A375 (cell line): ENCODE results near the genes C1orf54 and CTSK.

- RAMPAGE, long total RNA: no peak
These were observed 4.2 kb upstream of the MTMR11 start for GRCh38 chr1:149940439-149941761.

DNA sequence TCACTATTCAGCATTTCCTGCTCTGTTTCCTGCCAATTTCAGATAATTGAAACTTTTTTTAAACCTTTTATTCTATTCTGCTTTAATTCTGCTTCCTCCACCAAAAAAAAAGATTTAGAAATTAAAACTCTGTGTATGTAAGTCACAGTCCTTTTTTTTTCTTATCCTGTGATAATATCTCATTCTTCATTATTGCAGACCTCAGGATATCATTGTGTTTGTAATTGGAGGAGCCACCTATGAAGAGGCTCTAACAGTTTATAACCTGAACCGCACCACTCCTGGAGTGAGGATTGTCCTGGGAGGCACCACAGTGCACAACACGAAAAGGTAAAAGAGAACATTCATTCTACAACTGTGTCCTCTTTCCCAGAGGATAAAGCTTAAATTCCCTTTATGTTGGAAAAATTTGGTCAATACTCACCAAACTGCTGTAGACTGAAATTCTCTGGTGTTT lies 39.4 kb upstream of the PLEKHO1 start:
- RAMPAGE, long total RNA: no peak

DNA sequence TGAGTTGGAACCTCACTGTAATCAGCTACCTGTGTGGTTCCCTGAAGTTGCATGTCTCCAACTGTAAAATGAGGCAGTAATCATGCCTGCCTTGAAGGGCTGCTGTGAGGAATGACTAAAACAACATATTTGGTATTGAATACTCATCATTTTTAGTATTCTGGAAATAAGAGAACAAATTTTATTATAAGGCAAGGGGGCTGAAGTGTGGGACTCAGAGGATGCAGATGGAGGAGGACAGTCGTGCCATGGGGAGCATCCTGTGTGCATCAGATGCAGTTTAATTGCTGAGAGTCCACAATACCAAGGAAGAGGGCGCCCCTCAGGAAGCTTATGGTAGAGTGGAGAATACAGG lies 8.2 kb downstream of the PLEKHO1 start:
- RAMPAGE, long total RNA: no peak

DNA sequence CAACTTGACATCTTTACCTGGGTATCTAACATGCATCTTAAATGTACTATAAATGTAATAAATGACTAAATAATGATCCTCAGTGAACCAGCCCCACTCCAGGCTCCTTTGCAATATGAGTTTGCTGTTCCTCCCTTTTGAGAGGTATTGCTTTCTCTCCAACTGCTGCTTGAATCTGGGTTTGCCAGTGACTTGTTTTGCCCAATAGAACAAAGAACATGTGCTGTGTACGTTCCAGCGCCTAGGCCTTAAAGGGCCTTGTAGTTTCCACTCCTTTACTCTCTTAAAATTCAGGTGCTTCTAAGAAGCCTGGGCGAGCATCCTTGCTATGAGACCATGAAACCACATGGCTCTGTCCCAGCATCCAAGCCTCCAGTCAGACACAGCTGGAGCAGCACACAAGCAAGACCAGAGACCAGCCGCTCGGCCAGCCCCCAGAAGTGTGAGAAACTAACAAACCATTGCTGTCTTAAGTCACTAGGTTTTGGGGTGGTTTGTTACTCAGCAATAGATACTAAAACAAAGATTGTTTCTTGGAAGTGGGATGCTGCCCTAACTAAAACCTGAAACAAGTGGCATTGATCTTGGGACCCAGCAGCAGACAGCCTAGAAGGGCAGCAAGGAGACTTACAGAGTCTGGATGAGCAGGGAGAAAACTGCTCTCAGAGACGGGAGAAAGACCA lies 15.1 kb downstream of the PLEKHO1 start:
- RAMPAGE, long total RNA: no peak

DNA sequence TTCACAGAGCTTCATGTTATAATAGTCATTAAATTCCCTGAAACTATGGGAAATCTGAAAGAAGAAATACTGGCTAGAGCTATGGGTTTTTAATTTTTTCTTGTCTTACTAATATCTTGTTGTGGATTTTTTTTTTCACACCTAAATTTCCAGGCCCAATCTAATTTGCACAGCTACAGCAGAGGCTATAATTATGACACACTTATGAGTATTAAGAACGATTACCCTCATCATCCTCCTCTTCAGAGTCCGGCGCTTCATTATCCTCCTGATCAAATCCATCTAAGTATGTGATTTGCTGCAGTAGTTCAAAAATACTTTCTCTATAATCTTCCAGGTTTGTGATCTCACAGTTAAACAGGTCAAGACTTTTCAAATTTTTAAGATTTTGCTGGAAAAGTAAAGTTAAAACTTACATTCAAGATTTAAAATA lies 7.0 kb downstream of the ANP32E start:
- RAMPAGE, long total RNA: no peak

DNA sequence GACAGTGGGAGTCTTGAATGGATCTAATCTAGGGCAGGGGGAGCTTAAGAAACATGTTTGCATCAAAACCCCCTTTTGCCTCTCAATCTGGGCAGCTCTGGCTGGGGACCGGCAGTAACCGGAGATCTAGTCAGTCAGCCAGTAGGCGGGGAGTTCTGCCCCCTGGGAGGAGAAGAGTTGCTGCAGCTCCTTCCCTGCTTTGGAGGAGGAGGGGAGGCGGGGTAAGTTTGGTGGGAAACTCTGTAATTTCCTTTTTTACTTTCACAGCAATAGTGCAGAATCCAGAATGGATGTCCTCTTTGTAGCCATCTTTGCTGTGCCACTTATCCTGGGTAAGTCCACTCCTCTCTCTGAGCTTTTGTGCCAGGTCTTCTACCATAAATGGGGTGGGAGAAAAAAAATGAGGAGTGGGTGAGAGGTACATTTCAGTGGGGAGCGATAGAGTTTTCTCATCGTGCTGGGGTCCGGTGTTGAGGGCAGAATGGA lies at the start of gene C1orf54:
Gene C1orf54 (plus strand): TSS at position 259 of the 486 bp plus-strand sequence.
- RAMPAGE, long total RNA: no peak

DNA sequence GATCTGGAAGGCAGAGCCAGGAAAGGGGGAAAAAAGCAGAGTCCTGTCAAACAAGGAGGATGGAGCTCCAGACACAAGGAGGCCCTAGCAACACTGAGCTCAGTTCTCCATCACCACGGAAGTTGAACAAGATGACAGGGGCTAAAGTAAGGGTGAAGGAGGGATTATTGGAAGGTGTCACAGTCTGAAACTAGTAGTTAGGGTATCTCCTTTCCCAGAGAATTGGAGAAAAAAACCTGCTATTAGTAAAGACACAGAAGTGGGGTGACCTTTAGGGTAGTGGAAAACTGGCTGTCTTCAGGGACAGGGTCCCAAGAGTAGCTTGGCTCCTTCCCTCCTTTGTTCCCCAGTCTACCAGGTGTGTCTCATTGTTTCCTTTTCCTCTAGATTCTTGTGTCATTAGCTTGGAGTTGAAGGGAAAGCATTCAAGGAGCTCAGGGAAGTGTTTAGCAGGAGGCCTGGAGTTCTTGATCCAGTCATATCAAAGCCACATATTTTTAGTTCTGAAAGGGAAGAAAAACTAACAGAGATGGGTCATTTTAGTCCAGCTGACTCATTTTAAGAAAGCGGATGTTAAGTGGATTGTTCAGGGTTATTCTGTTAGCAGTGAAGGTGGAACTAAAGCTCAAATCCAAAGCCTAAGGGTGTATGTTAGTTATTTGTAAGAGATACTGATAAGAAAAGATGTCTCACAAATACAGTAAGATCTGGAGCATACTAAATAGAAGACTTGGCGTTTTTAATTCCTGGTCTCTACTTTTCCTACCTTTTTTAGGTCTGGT lies 619 bp downstream of the C1orf54 start:
- RAMPAGE, long total RNA: no peak

GRCh38 chr1:150362735-150363765 lies 897 bp upstream of the RPRD2 start:
- RAMPAGE, long total RNA: no peak

- RAMPAGE, long total RNA: no peak
These were observed 29.9 kb upstream of the TARS2 start for GRCh38 chr1:150457314-150457640.

DNA sequence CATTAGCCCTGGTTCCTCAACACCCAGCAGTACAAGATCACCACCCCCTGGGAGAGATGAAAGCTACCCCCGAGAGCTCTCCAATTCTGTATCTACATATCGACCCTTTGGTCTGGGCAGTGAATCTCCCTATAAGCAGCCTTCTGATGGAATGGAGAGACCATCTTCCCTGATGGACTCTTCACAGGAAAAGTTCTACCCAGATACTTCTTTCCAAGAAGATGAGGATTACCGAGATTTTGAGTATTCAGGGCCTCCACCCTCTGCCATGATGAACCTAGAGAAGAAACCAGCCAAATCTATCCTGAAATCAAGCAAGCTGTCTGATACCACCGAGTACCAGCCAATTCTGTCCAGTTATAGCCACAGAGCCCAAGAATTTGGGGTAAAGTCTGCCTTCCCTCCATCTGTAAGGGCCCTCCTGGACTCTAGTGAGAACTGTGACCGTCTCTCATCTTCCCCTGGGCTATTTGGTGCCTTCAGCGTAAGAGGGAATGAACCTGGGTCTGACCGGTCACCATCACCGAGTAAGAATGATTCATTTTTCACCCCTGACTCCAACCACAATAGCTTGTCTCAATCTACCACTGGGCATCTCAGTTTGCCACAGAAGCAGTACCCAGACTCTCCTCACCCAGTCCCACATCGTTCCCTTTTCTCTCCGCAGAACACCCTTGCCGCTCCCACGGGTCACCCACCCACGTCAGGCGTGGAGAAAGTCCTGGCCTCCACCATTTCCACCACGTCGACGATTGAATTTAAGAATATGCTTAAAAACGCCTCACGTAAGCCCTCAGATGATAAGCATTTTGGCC lies 15.8 kb upstream of the TARS2 start:
- RAMPAGE, long total RNA: no peak

DNA sequence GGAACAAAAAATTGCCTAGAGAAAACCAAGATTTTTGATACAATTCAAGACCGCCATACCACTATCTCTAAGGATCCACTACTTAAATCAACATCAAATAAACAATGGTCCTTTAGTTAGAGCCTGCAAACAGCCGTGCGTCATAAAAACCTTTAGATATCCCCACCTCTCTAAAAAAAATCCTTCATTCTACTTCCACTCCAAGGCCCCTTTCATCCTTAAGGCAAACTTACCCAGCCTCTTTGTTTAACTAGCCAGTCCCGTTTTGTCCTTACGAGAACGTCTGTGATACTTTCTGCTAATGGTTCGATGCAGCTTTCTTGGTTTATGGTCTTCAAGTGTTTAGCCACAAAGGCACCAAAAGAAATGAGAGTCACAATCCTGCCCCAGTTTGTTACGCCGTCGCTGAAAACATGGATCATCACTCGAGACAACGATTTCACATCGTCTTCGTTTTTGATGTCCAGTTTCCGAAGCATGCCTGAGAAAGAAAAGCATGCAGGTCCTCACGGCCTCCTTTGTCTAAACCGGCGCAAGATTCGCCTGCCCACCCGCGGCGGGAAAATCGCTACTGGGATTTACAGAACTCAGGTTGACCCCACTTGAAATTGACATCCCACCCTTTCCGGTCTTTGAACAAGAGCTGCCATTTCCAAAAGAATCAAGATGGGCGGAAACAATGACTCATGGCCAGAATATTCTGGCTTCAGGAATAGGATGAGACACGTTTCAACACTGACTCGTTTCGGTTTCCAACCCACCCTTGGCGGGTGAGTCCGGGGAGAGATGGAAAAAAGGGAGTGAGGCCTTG lies 1.2 kb downstream of the MCL1 start:
- RAMPAGE, long total RNA: no peak

DNA sequence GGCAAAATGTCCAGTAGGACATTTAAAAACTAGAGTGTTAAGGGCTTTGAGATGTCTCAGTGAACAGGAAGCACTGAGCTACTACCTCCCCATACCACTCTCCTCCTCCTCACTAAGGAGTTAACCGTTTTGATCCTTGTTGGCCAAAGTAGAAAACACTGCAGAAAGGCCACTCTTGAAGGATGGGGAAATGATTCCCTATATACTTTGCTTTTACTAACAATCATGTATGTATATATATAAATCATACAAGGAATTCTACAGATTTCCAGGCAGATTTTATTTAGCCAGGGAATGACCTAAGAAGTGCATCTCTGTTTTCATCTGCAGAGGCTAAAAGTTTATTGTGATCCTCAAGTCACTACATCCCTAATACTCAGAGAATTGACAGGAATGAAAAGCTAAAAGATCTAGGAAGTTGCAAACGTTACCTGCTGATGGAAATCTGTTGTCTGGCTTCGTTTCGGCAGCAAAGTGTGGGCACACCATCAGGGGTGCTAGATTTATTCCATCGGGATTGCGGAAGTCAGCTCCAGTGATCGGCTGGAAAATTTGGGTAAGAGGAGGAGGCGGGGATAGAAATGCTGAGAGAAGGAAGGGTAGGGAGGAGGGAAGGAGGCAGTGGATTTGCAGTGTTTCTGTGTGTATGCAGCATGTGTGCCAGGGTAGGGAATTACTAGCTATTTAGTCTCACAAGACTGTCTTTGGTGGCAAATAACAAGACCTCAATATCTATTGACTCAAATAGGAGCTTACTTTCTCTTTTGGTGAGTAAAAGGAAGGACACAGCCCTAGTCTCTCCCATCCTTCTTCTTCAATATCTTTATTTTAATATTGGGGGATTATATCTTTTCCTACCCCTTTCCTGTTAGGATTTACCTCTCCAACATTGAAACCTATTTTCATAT lies at the start of gene CTSK:
Gene CTSK (minus strand): TSS at position 478 of the 908 bp plus-strand sequence.
- RAMPAGE, long total RNA: no peak

GRCh38 chr1:150973665-150974133 lies 936 bp downstream of the CERS2 start:
- RAMPAGE, long total RNA: no peak

- RAMPAGE, long total RNA: no peak
These were observed 3.1 kb upstream of the ANXA9 start for GRCh38 chr1:150978851-150979481.

- RAMPAGE, long total RNA: no peak
These were observed 6.3 kb downstream of the MINDY1 start for GRCh38 chr1:151000258-151000938.

DNA sequence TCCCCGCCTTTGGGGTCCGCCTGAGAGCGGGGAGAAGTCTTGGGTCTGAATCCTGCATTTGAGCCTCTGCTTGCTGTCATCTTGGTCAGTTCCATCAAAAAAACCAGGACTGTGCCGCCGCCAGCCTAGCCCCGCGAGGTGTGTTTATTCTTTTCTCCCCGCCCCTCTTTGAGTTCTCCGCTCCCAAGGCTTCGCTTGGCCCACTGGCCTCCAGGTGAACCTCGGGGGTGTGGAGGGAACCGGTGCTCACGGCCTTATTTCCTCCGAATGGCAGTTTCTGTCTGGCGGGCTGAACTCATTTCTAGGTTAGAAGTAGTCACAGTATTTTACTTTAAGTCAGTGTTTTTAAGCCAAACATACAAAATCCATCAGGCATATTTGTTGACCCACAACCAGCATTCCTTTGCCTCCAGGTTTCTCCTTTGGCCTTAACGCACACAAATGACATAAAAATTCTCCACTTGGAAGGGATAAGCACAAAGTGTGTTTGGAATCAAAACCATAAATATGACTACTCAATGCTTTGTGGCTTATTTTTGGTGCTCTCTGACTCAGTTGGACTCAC lies 724 bp downstream of the PRUNE1 start:
- RAMPAGE, long total RNA: no peak

DNA sequence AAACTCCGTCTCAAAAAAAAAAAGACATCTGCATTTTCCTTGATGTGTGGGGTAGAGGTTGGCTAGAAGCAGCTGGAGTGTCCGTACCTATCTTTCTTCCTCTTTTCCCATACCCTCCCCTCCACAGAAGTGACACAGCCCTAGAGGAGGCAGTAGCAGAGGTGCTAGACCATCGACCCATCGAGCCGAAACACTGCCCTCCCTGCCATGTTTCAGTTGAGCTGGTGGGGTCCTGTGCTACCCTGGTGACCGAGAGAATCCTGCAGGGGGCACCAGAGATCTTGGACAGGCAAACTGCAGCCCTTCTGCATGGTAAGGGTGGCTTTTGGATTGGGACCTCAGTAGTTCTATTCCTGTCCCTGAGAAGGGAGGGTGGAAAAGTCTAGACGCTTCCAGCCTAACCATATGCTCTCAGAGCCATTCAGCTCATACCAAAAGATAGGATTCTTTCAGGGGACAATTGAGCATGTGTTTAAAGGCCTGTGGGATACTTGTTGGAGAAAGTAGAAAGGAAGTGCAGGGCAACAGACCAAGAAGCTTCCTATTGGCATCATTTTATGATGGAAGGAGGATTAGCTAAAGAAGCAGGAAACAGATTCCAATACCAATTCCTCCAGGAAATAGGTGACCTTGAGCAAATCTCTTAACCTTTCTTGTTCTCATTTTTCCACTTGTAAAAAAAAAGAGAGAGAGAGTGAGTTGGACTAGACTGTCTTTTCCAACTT lies 11.7 kb upstream of the BNIPL start:
- RAMPAGE, long total RNA: no peak

DNA sequence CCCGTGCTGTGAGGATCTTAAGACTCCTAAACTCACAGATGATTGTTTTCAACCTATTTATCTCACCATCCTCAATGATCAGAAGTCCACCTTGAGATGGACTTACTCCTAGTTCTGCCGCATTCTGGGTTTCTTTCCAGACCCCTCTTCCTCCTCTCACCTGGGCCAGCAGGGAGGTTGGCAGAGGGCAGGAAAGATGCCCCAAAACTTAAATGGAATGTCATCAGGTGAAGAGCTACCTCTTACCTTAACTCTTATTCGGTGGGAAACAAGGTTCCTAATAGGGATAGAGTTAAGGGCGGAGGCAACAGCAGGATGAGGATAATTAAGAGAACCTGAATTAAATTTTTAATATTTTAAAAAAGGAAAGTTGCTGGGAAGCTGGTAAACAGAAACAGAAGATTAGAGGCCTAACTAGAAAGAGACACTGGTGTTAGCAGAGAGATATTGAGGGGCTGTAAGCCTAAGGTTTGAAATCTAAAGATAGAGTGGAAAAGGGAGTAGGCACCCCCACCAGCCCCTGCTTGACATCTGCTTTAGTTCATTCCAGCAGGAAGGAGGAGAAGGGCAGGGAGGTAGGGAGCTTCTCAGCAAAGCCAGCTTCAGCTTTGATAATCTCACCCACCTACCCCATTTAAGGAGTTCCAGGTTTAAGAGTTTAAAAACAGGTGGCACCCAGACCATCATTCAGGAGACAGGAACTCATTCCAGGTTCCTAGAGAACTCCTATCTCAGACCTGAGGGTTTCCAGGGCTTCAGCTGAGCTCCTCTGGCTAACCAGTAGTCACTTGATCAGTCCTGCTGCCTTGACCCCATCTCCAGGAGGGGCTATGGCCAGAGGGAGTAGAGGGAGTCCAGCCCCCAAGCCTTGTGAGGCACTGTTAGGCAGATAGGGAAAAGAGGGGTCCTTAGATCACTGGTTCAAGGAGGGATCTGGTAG lies 5.1 kb downstream of the C1orf56 start:
- RAMPAGE, long total RNA: no peak

DNA sequence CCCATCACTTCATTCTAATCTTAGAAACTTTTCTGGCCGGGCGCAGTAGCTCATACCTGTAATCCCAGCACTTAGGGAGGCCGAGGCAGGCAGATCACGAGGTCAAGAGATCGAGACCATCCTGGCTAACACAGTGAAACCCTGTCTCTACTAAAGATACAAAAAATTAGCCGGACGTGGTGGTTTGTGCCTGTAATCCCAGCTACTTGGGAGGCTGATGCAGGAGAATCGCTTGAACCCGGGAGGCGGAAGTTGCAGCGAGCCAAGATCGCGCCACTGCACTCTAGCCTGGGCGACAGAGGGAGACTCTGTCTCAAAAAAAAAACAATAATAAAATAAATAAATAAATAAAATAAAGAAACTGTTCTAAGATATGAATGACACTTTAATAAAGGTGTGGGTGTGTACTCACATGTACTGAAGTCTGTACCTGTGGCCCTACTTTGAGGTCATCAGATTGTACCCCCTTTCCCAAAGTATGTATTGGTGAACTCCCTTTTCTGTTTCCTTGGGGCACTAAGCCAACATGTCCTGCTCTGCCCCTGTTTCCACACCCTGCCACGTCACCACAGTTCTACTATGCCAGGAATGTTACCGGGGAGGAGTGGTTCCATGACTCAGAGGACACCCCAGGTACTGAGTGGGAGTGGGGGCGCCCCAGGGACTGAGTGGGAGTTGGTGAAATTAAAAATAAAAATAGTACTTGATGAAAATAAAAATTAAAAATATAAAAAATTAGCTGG lies 3.3 kb upstream of the PIP5K1A start:
- RAMPAGE, long total RNA: no peak

DNA sequence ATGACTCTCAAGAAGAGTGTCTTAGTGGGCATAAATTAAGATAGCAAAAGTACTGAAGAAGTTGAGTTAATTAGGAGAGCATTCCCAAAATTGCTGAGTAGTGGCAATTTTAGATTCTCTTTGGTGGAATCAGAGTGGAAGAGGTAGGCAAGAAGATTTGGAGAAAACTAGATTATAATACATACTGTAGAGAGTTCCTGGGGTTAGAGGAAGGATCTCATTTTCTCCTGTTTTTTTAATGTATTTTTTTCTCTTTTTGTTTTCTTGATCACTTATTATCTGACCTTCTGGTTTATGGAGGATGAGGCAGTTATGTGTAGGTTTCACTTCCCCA lies 16.8 kb upstream of the PSMD4 start:
- RAMPAGE, long total RNA: no peak